CD14-positive monocyte (primary cell): ENCODE measurements around a stretch of chr6.

DNA sequence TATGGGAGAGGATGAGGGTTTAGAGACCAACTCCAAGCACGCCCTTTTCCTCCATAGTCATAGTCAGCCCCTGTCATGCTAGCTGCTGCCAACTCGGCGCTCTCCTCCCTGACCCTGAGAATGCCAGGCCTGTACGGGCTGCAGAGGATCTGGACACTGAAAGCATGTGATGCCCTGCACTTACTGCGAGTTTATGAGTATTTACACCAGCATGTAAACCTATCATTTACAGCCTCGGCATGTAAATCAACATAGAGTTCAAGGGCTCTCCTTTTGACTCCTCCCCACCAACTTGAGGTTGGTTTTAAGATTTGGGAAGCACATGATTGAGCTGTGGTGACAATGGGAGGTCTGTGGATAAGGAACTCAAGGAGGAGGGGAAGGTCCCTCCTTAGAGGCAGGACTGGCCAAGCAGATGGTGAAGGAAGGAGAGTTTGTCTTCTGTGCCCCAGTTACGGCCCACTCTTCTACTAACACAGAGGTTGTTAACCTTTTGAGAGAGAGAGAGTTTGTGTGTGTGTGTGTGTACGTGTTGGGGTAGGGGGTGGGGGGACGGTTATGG lies 11.5 kb upstream of the SCUBE3 start:
- CAGE, long polyA plus RNA, result no peak

DNA sequence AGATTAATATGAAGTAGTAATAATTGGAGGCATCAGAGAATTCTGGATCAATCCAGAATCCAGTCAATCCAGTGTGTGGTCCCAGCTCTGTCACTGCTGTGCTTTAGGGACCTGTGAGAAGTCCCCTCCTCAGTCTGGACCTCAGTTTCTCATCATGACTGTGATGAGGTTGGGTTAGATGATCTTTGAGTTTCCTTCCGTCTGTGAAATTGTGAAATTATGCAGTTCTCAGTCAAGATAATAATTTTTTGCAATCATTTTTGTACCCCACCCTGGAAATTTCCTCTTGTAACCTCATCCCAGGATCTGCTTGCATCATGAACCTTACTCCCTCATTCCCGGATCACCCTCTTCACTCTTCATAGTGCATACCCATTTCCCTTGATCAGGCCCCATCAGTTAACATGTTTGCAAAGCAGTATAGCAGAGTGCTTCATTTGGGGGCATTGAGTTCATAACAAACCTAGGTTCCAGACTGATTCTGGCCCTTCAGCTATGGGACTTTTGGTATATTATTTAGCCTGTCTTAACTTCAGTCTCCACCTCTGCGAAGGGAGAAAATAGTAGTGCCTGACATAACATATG lies 1.1 kb downstream of the ZNF76 start:
- CAGE, long polyA plus RNA, result no peak

- CAGE, long polyA plus RNA, result no peak
Observed at GRCh38 chr6:35280804-35281345, 16.7 kb upstream of the DEF6 start.

DNA sequence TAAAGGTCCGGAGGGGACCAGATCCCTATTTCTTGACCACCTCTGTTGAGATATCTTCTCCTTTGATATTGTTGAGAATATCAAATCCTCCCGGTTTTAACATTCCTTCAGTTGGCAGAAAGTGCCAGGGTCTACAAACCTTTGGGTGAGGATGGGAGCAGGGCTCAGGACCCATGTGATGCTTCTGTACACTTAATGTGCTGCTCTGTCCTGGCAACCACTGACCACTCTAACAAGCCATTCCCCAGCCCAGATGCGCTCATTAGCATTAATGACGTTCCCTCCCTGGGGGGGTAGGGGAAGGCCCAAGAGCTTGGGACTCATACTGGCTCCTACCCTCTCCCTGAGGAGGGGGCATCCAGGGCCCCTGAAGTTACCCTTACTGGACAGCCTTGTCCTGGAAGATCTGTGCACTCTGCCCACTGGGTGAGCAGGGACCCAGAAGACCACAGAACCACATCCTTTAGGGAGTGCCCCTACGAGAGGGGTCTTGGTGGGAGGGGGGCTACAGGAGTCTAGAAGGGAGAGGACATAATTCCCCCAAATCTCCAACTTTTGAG lies 1.7 kb downstream of the TEAD3 start:
- CAGE, long polyA plus RNA, result no peak

DNA sequence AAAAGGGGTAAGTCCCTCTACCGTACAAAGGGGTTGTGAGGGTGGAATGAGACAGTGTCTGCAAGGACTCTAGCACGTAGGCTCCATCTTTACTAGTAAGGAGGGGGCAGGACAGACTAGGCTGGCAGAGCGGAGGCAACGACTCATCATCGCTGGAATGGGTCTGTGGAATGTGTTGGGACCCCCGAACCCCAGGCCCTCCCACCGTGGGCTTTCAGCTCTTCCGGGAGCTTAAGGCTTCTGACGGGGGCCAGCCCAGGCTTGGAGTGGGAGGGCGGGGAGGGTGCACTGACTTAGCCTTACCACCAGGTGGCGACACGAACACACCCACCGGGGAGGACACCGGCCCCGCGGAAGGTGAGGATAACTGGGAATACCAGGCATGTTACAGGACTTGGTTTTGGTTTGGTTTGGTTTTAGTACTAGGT lies 10.0 kb upstream of the TULP1 start:
- CAGE, long polyA plus RNA, result no peak

DNA sequence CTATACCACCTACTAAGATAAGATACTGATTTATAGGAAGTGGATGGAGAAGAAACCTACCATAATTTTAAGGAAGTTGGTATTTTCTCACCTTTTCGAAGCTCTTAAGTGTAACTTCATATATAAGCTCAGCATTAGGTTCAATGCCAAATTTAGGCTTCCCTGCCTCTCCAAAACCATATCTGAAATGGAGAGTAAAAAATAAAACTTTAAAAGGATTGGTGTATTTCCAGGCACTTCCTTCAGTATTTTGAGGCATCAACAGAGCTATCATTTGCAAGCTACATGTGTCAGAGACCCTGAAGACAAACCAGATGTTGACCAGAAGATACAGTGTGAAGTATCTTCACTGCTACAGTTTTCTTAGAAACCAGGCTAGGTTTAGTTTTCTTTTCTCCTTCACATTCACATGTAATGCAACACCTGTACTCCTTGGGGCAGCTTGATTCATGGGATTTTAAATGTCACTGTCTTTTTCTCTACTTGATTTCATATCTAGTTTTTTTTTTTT lies 78.4 kb upstream of the TULP1 start:
- CAGE, long polyA plus RNA, result no peak

DNA sequence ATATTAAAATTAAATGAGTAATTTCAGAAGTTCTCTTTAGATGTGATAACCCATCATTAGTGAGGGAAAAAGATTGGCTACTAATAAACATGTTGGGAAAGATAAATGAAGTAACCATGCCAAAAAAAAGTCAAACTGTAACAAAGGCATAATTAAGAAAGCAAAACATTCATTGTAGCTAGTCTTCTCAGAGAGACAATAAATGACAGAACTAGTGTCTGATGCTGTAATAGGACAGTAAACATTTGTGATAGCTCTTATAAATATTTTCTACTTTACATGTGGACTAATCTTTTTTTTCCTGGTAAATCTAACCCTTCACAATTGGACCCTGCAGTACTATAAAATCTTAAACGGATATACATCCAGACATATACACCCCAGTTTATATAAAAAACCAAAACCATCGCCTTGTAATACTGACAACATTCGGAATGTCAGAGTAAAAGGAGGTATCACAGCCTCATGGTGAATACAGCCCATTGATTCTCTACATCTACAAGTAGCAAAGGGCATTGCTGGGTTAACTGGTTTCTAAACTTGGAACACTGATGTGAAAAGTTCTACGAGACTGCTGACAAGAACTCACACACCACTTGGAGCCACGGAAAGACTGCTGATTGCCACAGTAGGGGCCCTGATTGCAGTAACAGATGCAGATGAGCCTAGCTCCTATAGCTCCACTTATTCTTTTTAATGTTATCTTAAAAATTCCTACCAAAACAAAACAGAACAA lies 87.7 kb downstream of the FKBP5 start:
- CAGE, long polyA plus RNA, result no peak

- CAGE, long polyA plus RNA, result no peak
Observed at GRCh38 chr6:35636826-35637252, 51.9 kb downstream of the FKBP5 start.

GRCh38 chr6:35654445-35655151 lies 34.1 kb downstream of the FKBP5 start:
- CAGE, long polyA plus RNA, result no peak

DNA sequence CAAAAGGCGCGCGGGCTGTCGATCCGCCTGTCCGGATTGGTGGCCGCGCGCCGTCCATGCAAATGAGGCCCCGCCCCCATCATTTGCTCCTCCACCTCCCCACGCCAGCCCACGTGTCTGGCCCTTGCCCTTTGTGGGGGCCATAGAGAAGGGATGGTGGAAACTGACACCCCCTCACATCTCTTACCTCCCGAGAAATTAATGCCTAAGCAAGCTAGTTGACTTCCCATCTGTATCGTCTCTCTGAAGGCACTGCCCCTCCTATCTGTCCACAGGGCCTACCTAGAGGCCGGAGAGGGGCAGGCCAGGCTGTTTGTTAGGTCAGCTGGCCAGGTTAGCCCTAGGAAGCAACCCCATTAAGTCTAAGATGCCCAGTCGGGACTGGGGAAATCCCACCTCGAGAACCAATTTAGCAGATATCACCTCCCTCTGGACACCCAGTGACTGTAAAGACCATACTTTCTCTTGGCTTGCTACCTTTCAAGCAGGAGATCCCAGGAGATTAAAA lies 366 bp upstream of the FKBP5 start:
- CAGE, long polyA plus RNA, result no peak

DNA sequence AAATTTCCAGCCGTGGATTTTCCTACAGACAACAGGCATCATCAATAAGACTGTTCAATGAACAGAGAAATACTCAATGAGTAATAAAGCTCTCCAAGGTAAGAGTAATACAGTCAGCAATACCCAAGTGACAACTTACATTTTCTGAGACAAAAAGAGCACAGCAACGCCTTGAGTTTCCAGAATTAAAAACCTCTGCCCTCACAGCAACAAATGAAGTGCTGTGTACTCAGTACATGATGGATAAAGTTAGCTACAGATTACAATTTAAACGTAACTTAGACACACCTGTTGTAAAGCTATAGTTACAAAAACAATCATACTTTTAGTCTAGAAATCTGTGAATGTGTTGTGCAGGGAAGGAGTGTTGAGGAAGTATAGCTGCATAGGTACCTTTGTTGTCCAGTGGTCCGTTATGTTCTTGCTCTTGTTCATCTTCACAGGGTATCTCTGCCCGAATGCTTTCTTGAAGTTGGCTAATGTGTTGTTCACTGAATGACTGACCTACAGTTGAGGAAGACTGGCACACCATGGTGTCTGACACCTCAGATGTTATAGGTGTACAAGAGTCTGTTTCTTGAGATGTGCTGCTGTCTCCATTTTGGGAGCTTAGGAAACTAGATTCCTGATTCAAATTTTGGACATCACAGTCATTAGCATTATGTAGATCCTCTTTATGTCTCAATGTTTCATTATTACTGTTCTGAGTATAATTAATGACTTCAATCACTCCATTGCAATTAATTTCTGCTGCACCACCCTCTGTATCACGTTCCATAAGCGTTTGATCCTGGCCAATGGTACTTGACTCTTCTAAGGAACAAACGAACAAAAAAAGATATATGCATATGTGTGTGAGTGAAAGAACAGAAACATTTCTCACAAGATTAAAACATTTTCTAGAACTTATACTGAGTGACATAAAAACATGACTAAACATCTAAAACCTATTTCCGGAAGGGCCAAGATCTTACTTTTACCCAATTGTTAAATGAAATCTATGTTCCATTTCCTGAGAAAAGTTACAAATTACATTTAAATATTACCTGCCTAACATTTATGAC lies 51.5 kb downstream of the SRPK1 start:
- CAGE, long polyA plus RNA, result no peak

- CAGE, long polyA plus RNA, result no peak
Observed at GRCh38 chr6:36197263-36197664, 720 bp downstream of the BRPF3 start.

- CAGE, long polyA plus RNA, result no peak
Observed at GRCh38 chr6:36200472-36201766, 4.4 kb downstream of the BRPF3 start.

GRCh38 chr6:36270219-36270736 lies 418 bp downstream of the PNPLA1 start:
- CAGE, long polyA plus RNA, result no peak

DNA sequence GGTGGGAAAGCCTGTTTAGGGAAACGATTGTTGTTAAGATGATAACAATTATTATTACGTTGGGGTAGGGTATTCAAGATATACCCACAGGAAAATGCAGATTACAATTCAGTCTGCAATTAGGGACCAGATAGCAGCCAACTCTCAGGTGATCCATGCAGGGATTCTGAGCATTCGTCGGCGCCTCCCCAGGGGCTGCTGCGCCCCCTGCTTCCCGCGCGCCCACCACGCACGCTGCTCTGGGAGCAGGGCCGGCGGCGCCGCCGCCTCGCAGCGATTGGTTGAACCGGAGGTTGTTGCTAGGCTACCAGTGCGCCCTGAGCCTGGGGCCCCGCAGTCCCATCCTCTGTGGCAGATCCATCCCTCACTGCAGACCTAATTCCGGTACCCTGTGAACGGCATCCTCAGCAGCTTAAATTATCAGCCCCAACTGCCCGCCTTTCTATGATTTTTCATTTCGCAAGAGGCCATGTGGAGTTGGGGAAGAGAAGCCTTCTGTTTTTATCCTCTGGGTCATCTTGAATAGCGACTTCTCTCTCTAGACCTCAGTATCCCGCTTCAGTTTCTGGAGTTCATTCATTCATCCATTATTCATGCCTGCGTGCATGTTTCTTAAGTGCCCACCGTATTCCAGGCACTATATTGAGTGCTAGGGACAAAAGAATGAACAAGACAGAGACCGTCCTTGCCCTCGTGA lies 15.3 kb downstream of the PNPLA1 start:
- CAGE, long polyA plus RNA, result no peak

DNA sequence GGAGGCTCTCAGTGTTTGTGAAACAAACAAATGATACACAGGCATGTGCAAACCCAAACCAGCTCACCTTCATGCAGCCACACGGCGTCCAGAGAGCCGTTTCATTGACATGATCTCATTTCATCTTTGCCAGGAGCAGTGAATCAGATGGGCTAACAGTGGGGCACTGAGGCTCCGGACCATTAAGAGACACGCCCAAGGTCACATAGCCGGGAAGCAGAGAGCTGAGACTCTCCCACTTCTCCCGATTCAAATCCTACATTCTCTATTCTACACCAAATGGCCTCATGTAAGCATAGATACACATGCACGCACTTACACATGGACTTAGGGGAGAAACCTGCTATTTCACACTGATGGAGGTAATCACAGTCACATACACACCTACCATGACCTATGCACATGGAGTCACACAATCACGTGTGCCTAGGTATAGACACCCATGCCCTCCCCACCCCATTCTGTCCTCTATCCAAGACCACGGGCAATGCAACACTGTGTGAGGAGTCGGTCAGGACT lies 1.0 kb downstream of the BNIP5 start:
- CAGE, long polyA plus RNA, result no peak

- CAGE, long polyA plus RNA, result no peak
Observed at GRCh38 chr6:36339026-36339483, 2.4 kb upstream of the BNIP5 start.

GRCh38 chr6:36423056-36424356 lies 19.1 kb downstream of the PXT1 start:
- CAGE, long polyA plus RNA, result no peak

DNA sequence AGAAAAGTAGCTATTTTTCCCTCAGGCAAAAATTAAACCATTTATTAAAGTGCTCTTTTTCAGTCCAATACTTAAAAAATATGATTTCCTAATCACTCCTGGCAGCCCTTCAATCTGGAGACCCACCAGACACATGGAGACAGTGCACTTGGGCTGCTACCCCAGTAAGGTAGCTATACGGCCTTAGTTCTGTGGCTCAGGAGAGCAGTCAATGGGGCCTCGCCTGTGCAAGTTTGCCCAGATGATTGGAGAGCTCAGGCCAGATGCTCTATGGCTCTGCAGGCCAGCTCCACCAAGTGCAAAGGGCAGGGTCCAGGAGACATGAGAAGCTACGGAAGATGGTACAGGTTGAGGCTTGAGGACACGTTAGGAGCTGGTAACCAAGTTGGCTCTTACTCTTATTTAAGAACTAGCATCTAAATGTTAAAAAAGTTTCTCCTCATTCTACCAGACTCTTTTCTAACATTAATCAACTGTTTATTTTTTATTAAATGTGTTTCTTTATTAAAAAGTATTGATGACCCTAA lies 30.7 kb downstream of the STK38 start:
- CAGE, long polyA plus RNA, result no peak

GRCh38 chr6:36605162-36605665 lies 11.1 kb downstream of the SRSF3 start:
- CAGE, long polyA plus RNA, result no peak